Bronchial lymph node (tissue), 1 donor: ENCODE measurements around the genes FAM3C and LRRC4.

GRCh38 chr7:121020579-121021420, 32.3 kb downstream of the CPED1 start:
- PRO-cap = no peak

GRCh38 chr7:121256154-121257482, 72.2 kb upstream of the WNT16 start:
- PRO-cap = no peak

GRCh38 chr7:121395367-121396489, at the start of gene FAM3C:
Gene FAM3C, minus strand, starts transcription at chr7:121396308.
- PRO-cap = bidirectional peak, plus-strand start at chr7:121395558, minus-strand start at chr7:121395516; bidirectional peak, plus-strand start at chr7:121396509, minus-strand start at chr7:121396308

DNA sequence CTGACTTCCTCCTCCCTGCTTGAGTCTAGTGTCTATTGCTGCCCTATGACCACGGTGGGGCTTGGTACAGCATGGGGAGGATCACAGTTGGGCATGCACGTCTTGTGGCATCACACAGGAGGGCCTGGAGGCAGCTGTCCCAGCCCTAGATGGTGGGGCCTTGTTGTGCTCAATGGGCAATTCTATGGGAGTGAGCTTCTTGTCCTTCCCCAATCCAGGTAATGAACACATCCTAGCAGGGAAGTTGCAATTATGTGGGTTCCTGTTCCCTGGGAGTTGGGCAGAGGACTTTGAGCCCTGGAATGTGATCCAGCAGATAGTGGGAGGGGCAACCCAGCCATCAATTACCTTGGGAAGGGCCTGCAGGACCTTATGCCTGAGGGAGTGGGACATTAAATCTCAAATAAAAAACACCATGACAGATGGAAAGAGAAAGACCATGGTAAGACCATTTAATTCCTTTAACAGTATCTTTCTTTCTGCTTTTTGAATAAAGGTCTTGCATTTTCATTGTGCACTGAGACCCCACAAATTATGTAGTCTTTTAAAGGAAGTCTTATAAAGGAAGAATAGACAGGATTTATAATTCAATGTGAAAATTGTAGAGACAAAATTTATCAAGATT, 11.0 kb upstream of the FAM3C start:
- PRO-cap = no peak

GRCh38 chr7:122316999-122317620, 12.6 kb upstream of the FEZF1 start:
- PRO-cap = no peak

DNA sequence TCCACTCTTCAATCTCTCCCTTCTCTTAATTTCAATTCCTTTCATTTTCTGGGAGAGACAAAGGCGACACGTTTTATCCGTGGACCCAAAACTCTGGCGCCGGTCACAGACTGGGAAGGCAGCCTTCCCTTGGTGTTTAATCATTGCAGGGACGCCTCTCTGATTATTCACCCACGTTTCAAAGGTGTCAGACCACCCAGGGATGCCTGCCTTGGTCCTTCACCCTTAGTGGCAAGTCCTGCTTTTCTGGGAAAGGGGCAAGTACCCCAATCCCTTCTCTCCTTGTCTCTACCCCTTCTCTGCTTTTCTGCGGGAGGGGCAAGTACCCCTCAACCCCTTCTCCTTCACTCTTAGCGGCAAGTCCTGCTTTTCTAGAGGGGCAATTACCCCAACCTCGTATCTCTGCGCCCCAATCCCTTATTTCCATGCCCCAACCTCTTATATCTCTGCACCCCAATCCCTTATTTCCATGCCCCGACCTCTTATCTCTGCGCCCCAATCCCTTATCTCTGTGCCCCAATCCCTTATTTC, 68.8 kb downstream of the CADPS2 start:
- PRO-cap = no peak

GRCh38 chr7:122885873-122886356, 345 bp downstream of the CADPS2 start:
- PRO-cap = no peak

DNA sequence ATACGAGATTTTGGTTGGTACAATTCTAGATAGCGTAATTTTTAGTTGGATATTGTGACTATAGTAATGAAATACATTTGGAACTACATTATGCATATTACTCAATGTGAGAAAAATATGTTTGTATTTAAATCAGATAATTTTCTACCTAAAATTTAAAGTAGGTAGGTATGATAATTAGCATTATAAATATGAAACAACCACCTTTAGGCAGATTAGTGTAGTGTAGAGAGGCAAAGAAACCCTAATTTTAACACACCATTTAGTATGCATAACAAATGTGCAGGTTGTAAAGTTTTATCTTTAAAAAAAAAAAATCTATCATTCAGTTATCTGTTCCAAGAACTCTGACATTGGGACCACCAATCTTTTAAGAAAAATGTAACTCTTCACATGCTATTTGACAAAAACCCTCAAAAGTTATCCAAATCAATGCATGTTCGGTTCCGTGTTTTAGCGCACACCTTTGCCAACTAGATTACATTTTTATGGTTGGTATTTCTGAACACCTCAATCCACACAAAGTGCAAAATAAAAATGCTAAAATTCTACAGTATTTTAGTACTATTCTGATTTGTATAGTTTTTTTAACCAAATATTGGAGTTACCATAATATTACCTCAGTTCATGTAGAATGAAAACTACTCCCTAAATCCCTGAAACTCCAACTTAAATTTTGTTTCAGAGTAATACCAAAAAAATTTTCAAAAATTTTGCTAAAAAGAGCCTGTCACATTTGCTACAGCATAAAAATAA, 27.6 kb downstream of the LMOD2 start:
- PRO-cap = no peak

DNA sequence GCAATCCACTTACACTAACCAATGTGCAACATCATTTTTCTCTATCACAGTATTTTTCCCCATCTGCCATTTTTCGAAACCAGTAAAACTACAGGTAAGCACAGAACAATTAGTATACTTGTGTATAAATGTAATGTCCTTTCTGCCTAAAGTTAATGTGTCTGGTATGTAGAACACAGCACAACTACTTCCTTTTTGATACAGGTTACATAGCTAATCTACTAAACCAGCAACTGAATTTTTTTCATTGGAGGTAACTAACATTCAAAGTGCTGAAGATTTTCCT, 2.1 kb downstream of the WASL start:
- PRO-cap = no peak

DNA sequence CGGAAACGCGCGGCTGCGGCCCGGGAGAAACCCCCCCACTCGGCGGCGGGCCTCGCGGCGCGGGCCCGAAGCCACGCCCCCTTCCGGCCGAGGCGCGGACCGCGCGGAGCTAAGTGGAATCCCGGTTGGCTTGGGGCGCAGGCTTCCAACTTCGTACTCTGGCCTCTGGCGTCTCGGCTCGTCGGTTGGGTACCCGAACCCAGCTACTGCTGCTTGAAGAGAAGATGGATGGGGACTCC, 234 bp upstream of the WASL start:
- PRO-cap = bidirectional peak, plus-strand start at position 90 of the sequence, minus-strand start outside the sequence

DNA sequence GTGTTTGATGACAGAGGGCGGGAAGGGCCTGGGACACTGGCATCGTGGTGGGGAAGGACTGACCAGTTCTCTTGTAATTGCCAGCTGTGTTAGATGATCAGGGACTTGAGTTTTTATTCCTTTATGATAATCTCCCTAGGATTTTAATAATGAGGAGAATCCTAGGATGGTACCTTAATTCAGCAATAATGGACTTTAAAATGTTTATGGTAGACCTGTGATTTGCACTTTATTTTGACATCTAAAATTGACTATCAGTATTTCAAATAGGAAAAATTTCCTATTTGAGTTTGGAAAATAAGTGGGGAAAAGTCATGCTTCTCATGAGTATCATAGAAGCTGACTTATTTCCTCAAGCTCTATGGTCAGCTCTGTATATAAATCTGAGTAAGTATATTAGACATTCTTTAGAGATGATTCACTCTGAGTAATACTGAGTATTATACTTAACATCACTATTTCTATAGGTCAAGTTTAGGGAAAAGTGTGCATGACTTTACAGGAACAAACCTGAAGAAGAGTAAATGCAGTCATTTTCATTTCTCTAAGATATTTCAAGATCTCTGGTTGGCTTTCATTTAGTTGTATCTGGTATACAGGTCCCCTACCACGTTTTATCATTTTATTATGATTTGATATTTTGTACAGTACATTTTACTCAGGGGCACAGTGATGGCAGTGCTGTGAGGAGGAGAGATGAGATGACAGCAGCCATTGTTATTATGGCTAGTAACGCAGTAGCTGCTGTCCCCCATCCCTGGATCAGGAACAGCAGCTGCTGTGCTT, 15.0 kb downstream of the SND1 start:
- PRO-cap = no peak

GRCh38 chr7:127986117-127986963, 44.9 kb downstream of the LRRC4 start:
- PRO-cap = no peak

DNA sequence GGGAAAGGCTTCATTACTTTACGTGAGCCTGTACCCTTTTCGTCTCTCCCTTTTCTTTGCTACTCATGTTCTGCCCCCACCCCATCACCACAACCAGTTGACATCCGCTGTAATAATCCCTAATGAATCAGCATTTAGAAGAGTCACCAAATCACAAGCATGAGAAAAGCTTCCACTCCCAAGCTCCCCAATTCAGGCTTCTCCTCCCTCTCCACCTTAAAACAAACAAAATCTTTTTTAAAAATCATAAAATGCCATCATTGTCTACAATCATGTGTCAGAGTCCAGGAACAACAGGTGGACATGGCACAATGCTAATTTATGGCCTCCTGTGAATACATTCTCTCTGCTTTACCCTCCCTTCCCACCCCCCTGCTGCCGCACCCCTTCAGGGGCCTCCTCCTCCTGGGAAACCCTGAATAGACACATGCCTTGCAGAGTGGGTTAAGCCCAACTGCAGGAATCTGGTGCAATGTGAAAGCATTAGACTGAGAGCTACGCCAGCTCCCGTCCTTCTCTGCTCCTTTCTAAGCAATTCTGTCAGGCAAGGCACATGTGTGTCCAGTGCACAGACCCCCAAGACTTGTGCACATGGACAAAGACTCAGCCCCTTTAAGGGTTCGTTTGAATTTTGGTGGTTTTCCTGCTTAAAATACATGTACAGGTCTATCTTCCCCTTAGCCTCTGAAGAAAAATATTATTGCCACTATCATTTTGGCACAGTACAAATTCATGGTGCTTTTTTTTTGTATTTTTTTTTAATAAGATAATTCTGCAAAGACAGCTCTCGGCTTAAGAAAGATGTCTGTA, 3.6 kb downstream of the LRRC4 start:
- PRO-cap = no peak

DNA sequence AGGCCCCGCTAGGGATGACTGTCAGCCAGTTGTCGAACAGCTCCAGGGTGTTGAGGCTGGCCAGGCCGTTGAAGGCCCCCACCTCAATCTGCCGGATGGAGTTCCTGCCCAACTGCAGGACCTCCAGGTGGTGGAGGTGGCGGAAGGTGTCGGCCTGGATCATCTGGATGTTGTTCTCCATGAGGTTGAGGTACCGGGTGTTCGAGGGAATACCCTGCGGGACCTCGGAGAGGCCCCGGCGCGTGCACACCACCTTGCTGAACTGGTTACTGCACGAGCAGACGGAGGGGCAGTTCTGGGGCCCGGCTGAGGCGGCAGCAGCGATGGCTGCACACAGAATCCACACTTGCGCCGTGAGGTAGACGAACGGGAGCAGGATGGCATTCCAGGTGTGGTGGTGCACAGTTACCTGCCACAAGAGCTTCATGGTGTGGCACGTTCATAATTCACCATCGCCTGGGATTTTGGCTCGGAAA, 985 bp downstream of the LRRC4 start:
- PRO-cap = no peak

- PRO-cap = unidirectional peak, plus-strand start at chr7:128031578
Observed at GRCh38 chr7:128030690-128031787, at the start of gene LRRC4. Gene LRRC4, minus strand, starts transcription at chr7:128031437.

DNA sequence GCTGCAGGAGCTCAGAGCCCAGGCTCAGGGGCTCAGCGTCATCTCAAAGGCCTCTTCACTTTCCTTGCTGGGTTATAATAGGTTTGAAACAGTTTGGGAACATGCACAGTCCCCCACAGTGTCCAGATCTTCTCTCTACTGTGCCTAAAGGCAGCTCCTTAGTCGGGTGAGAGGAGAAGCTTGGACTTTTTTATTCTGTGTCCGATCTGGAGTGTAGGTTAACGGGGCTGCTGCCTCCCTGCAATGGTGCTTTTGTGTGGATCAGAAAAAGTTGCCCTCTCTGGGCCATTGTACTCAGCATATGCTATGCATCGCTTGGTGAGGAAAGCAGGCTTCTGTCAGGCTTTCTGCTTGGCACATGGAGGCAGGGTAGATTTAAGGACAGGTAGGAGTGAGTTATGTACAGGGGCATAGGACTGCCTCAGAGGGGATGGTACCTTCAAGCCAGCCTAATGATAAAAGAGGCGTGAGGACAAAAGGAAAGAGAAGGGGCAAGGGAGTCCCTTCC, 30.7 kb upstream of the LRRC4 start:
- PRO-cap = no peak

DNA sequence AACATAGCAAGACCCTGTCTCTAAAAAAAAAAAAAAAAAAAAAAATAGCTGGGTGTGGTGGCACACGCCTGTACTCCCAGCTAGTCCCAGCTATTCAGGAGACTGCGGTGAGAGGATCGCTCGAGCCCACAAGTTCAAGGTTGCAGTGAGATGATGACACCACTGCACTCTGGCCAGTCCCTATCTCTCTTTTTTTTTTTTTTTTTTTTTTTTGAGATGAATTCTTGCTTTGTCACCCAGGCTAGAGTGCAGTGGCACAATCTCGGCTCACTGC, 57.0 kb upstream of the LRRC4 start:
- PRO-cap = unidirectional peak, minus-strand start at position 88 of the sequence

- PRO-cap = bidirectional peak, plus-strand start at chr7:128135908, minus-strand start at chr7:128135783
Observed at GRCh38 chr7:128135581-128136774, 104.7 kb upstream of the LRRC4 start.

DNA sequence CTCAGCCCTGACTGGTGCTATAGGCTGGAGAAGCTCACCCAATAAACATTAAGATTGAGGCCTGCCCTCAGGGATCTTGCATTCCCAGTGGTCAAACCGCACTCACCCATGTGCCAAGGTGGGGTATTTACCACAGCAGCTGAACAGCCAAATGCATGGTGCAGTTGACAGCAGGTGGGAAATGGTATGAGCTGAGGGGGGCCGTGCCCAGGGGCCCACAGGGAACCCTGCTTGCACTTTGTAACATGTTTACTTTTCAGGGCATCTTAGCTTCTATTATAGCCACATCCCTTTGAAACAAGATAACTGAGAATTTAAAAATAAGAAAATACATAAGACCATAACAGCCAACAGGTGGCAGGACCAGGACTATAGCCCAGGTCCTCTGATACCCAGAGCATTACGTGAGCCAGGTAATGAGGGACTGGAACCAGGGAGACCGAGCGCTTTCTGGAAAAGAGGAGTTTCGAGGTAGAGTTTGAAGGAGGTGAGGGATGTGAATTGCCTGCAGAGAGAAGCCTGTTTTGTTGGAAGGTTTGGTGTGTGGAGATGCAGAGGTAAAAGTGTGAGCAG, 15.4 kb downstream of the LEP start:
- PRO-cap = no peak

DNA sequence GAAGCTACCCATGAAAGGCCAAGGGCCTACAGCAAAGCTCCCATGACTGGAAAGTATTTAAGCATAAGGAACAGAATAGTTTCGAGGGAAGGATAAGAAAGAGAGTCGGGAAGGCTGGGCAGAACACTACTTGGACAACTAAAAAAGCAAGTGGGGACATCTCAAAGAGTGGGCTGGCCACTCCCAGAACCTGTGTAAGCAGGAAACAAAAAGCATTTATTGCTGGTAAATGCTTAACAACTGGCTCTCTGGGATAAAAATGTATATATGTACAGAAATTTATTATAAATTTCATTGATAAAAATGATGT, 39.9 kb downstream of the RBM28 start:
- PRO-cap = no peak